Cardiac fibroblast (primary cell): ENCODE data around the gene WDR27.

DNA sequence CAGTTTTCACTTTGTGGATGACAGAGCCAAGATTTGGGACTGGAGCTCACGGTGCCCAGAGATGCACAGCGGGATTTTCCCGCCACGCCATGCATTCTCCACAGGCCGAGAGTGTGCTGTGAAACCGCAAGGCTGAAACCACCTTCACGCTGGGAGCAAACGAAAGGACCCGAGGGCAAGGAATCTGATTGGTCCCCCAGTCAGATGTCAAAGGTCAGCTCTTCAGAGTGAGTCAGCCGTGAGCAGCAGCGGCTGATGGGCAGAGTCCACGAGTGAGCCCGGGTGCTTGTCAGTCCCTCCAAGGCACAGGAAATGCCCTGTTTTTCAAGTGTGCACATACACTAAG, 37.9 kb upstream of the FRMD1 start:
- RRBS = no CpG with 5 or more reads among the region's 13 CpGs

GRCh38 chr6:168196094-168197444, 117.6 kb upstream of the FRMD1 start:
- RRBS = no CpG with 5 or more reads among the region's 35 CpGs

- RRBS = no CpG with 5 or more reads among the region's 17 CpGs
These were observed 72.0 kb downstream of the DACT2 start for GRCh38 chr6:168247364-168248113.

GRCh38 chr6:168301488-168302292, 17.9 kb downstream of the DACT2 start:
- RRBS = 31% methylated on average over 3 of the region's 21 CpGs

- RRBS = no CpG with 5 or more reads among the region's 2 CpGs
These were observed 4.9 kb downstream of the DACT2 start for GRCh38 chr6:168314682-168315023.

DNA sequence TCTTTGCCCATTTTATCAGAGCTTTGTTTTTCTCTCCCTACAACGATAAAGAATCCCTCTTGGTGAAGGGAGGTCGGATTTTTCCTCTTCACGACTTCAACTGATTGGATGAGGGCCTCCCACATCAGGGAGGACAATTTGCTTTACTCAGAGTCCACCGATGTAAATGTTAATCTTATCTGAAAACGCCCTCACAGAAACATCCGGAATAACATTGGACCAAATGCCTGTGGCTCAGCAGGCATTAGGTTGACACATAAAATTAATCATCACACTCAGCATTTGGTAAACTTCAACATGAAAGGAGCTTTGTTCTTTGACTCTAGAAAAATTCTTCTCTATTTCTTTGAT, 7.3 kb upstream of the DACT2 start:
- RRBS = no CpG with 5 or more reads among the region's 6 CpGs

- RRBS = no CpG with 5 or more reads among the region's 5 CpGs
These were observed 10.0 kb downstream of the SMOC2 start for GRCh38 chr6:168451067-168451324.

DNA sequence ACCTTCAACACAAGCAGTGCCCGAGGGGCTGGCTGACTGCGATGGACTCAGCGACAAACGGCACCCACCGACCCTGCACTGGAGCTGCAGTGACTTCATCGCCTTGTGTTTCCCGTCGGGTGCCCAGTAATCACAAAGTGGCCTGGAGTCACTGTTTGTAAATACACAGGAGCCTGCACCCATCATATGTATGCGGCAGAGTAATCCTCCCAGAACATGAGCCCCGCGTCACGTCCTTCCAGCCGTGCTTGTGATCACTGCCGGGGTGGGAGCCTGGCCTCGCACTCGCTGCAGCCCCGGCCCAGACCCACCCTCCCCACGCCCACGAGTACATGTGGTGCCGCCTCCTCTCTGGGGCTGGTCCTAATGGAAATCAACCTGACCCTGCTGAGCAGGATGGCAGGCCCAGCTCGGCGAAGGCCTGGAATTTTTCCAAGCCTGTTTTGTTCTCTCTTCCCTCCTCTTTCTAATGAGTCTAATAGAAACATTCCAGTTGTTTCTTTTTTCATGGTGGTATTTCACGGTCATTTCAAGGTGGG, 16.4 kb downstream of the SMOC2 start:
- RRBS = 73% methylated on average over 4 of the region's 23 CpGs

- RRBS = no CpG with 5 or more reads among the region's 19 CpGs
These were observed 166.6 kb downstream of the SMOC2 start for GRCh38 chr6:168607463-168608193.

DNA sequence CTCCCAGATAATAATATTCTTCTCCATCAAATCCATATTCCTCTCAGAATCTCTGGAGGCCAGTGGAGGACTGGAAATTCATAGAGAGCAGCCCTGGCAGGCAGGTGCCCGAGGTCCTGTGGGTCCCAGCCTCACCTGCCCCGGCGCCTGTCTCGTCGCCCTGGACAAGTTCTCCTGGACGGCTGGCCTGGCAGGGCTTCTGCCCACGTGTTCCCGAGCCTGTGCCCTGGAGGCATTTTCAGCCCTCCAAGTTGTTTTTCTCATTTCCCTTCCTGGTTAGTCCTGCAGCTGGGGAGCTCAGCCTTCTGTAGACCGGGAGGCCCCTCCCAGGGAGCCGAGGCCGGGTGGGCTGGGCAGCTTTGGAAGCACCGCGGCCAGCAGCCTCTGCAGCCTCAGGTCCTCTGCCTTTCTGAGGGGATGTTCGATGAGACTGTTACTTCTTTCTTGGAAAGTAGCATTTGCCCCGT, 207.2 kb downstream of the SMOC2 start:
- RRBS = no CpG with 5 or more reads among the region's 15 CpGs

DNA sequence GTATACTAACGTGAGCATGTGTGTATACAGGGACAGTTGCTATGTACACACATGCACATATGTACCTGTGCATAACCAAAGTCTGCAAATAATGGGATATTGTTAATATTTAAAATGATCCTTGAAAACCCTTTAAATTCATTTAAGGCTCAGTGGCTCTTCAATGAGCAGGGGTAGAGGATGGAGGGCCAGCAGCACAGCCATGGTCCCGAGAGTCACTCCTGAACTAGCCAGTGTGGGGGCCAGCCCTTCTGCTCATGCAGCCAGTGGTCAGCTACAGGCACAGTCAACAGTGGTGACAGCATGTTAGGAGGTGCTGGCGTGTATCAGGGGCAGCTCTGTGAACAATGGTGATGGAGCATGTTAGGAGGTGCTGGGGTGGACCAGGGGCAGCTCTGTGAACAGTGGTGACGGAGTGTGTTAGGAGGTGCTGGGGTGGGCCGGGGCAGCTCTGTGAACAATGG, 378.6 kb downstream of the THBS2 start:
- RRBS = no CpG with 5 or more reads among the region's 5 CpGs

DNA sequence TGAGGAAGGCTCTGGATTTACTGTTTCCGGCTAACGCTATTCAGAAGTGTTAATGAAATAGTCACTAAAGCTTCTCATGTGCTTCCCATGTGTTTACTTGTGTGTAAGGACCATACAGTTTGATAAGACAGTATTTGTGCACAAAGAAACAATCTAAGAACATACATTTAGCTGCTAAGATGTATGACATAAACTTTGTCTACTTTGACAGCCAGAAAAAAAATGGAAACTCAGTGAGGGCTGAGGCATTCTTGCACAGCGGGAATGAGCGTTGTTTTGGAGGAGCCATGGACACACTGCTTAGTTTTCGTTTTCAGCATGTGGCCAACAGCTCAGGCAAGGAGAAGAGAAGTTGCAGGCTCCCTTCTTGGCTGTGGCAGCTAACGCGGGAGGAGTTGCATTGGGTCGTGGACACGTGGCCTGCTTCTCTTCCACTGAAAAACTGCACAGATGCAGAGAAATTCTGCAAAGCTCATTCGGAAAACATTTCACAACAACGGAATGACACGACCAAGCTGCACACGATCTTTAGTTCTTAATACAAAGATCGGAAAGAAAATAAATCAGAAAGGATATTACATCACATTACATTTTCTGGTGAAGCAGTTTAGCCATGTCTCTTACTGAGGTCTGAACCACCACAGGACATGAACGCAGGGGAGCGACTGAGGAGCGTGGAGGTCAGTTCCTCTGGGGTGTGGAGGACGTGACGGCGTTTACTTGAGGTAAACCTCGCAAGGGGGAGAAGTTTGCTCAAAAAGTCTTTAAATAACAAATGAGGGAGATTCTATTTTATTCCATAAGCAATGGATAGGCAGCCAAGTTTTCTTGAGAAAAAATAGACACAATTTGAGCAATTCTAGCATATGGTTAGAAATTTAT, 178.5 kb downstream of the THBS2 start:
- RRBS = no CpG with 5 or more reads among the region's 21 CpGs

GRCh38 chr6:169145777-169146256, 107.8 kb downstream of the THBS2 start:
- RRBS = no CpG with 5 or more reads among the region's 7 CpGs

- RRBS = no CpG with 5 or more reads among the region's 12 CpGs
These were observed 38.7 kb upstream of the THBS2 start for GRCh38 chr6:169292183-169292848.

GRCh38 chr6:169388267-169388856, 134.7 kb upstream of the THBS2 start:
- RRBS = no CpG with 5 or more reads among the region's 8 CpGs

DNA sequence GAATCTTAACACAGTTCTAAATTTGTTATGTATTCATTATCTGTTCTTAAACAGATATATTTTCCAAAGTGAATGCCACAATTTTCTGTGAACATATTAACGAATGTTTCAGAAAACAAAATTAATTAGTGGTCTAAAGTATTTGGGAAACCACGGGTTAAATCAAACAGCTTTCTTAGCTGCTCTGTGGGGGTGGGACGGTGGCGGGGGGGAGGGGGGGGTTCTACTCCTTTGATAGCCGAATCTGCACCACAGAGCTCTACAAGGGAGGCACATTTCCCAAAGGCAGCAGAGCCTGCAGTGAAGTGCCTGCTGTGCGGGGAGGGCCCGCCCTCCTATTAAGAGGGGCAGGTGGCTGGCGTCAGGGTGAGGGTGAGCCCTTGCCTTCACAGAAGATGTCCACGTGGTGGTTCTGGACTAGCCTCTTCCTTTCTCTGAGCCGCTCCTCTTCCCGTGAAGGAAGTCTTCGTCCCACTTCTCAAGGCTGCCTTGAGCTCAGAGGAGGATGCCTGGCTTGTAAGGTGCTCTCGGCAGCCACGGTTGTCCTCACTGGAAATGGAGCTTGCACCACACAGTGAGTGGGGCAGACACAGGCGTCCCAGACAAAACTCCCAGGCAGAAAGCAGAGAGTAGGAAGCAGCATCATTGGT, 174.9 kb upstream of the THBS2 start:
- RRBS = no CpG with 5 or more reads among the region's 15 CpGs

DNA sequence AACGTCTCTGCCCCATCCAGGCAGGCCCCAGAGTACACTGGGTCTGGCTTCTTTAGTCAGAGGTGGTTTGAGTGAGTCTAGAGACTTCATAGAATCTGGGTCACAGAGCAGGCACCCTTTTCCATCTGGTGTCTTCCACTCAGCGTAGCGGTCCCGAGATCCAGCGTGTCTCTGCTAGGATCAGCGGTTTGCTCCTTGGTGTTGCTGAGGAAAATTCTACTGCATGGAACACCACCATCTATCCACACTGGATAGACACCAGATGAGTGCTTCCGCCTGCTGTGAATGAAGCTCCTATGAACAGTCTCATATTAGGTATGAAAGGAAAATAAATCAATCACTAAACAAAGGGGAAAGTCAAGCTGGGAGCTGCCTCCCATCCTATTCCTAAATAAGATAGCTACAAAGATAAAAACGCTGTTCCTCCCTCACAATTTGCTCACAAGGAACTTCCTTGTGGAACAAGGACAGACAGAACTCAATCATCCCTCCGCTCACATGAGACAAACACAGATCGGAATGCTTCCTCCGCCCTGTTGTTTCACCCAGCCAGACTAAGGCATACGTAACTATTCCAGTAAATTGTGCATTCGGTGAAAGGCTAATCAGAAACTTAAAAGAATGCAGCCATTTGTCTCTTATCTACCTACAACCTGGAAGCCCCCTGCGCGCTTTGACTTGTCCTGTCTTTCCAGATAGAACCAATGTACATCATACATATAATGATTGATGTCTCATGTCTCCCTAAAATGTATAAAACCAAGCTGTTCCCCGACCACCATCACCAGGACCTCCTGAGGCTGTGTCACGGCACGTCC, 197.2 kb upstream of the THBS2 start:
- RRBS = no CpG with 5 or more reads among the region's 18 CpGs

DNA sequence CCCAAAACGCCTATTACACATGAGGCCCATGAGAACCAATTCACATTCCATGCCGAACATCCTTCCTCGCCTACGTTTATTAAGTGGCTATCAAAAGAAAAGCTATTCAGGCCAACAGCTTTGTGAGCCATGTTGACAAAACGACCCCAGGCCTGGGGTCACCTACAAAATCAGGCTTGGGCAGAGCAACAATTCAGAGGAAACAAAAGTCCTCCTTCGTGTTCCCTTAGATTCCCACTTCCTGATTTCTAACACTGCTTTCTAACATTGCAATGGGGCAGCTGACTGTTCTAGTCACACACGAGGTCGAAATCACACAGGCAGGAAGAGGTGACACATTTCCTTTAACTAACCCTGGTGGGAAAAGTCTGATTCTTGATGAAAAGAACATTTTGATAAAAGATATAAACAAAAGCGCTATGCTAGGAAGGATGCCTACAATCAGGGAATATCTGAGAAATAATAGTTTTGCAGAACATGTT, 32.0 kb downstream of the WDR27 start:
- RRBS = no CpG with 5 or more reads among the region's 9 CpGs

GRCh38 chr6:169671567-169672232, 30.1 kb downstream of the WDR27 start:
- RRBS = no CpG with 5 or more reads among the region's 8 CpGs

GRCh38 chr6:169701856-169702093, at the start of gene WDR27:
Gene WDR27, minus strand, starts transcription at chr6:169702029.
- RRBS = no CpG with 5 or more reads among the region's 27 CpGs